ENCODE data around the genes HOXA2 and HOXA4.

DNA sequence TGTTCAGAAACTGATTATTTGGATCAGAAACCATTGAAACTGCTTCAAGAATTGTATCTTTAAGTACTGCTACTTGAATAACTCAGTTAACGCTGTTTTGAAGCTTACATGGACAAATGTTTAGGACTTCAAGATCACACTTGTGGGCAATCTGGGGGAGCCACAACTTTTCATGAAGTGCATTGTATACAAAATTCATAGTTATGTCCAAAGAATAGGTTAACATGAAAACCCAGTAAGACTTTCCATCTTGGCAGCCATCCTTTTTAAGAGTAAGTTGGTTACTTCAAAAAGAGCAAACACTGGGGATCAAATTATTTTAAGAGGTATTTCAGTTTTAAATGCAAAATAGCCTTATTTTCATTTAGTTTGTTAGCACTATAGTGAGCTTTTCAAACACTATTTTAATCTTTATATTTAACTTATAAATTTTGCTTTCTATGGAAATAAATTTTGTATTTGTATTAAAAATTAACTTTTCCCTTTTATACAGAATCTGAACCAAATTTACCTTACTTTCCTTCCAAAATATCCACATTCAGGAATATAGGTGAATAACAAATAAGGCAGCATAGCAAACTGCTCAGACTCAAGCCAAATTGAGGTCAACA lies 14.6 kb downstream of the HNRNPA2B1 start:
- PRO-cap, 2 experiments: no peak in any of the 2 experiments

DNA sequence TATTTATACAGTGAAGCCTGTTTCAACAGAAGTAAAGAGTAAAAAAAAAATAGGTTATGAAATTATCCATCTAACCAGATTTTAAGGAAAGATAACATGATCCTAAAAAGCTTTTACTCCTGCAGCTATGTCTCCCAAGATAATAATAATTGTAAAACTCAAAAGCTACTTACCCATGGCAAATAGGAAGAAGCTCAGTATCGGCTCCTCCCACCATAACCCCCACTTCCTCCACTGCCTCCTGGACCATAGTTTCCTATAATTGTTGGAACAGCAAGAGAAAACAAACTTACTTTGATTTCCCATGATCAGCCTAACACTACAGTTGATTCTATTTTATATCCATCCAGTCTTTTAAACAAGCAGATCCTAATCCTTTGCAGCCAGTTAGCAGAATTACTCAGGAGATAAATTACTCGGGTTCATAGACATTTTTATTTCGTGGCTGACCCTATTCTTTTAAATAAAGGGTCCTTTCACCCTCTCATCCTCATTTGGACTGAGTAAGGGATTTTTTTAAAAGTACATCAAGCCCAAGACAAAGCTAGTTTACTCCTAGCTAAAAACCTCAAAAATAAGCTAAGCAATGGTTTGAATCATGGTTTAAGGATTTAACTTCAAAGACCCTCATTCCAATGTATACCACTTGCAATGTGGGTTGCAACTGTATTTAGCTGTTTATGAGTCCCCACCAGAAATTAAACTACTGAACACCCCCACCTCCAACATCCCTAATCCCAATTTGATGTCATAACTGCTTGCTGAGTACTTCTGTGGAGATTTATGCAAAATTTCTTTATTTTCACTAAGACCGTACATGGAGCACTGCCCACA lies 8.0 kb downstream of the HNRNPA2B1 start:
- PRO-cap, 2 experiments: peak in 1 of 2 experiments; most common minus-strand start position 239 of the sequence (in 1)

GRCh38 chr7:26195605-26196292 lies 4.8 kb downstream of the HNRNPA2B1 start:
- PRO-cap, 2 experiments: peak in 1 of 2 experiments; most common minus-strand start chr7:26195898 (in 1)

GRCh38 chr7:26198076-26198492 lies 2.5 kb downstream of the HNRNPA2B1 start:
- PRO-cap, 2 experiments: no peak in any of the 2 experiments

- PRO-cap, 2 experiments: no peak in any of the 2 experiments
These were observed 42.6 kb downstream of the CBX3 start for GRCh38 chr7:26243906-26244732.

GRCh38 chr7:26292793-26293440 lies 1.3 kb downstream of the SNX10 start:
- PRO-cap, 2 experiments: no peak in any of the 2 experiments

- PRO-cap, 2 experiments: no peak in any of the 2 experiments
These were observed 259.9 kb downstream of the SNX10 start for GRCh38 chr7:26551537-26551974.

DNA sequence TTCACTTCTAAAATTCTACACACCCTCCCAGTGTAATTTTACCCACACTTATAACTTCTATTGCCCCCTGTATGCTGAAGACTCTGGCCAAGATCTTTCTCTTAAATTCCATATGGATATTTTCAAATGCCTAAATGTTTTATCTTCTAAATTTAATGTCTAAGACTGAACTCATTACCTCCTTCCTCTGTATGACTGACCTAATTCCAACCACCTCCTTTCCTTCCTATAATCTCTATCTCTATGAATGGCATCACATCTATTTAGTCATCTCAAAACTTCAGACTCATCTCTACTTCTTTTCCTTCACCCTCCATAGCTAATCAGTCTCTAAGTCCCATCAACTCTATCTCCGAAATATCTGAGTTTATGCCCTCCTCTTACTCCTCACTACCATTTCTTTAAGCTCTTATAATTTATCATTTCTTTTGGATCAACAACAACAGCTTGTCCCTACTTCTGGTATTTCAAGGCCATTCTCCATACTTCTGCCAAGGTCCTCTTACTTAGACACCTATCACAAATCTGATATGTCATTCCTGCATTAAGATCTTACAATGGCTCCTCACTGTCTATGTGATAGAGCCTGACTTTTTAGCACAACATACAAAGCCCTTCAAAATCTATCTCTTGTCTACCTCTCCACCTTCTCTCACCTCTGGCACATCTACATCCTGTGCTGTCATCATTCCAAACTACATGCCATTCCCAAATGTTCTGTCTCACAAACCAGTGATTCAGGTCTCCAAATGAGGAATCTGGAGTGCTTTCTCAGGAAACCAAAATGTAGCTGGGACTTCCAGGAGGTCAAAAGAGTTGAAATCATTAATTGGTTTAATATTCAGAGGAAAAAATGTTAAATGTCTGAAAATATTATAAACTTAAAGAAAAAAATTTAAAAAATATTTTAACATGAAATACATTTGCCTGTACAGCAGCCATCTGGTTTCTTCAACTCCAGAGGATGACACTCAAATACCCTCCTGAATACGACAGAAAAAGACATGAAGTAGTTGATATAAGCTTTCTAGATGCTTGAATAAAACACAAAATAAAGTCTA lies 87.8 kb downstream of the SKAP2 start:
- PRO-cap, 2 experiments: no peak in any of the 2 experiments

- PRO-cap, 2 experiments: no peak in any of the 2 experiments
These were observed 279 bp downstream of the HOXA2 start for GRCh38 chr7:27102233-27102575.

- PRO-cap, 2 experiments: no peak in any of the 2 experiments
These were observed at the start of gene HOXA2 for GRCh38 chr7:27102576-27103301. Gene HOXA2 (minus strand): TSS chr7:27102683.

- PRO-cap, 2 experiments: no peak in any of the 2 experiments
These were observed 12.9 kb upstream of the HOXA2 start for GRCh38 chr7:27114987-27116181.

DNA sequence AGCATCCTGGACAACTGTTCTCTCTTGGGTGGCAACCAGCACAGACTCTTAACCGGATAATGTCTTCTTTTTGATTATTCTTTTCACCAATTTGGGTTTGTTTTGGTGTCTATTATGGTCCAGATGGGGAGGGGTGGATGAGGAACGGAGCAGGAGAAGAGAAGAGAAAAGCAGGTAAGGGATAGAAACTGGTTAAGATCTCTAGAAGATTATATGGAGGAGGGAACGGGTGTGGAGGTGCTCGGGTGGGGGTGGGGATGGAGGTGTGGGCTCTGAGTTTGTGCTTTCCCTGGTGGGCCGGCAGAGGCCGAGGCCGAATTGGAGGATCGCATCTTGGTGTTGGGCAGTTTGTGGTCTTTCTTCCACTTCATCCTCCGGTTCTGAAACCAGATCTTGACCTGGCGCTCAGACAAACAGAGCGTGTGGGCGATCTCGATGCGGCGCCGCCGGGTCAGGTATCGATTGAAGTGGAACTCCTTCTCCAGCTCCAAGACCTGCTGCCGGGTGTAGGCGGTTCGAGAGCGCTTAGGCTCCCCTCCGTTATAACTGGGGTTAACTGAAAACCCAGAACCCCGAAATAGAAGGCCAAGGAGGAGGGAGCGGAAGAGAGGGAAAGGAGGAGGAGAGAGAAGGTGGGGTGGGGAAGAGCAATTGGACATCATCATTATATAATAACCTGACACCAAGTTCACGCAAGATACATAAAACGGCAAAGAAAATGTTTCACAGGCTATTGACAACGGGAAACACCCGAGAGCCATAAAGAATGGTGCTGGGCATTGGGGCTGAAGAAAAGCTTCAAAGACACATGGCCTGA lies 1.3 kb downstream of the HOXA4 start:
- PRO-cap, 2 experiments: no peak in any of the 2 experiments

GRCh38 chr7:27130545-27131544 lies at the start of gene HOXA4:
Gene HOXA4 (minus strand): TSS chr7:27130757.
- PRO-cap, 2 experiments: peak in 2 of 2 experiments; most common plus-strand start chr7:27131002 (in 2); most common minus-strand start chr7:27130660 (in 1)

DNA sequence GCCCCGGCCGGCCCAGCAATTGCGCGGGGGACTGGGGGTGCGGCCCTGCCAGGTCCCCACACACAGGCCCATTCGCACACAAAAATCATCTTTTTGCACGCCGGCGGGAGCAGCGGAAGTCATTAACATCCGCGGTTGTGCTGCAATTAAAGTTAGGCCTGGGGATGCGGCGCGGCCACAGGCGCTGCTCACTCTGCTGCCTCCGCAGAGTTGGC lies 3.9 kb downstream of the HOXA5 start:
- PRO-cap, 2 experiments: no peak in any of the 2 experiments

- PRO-cap, 2 experiments: no peak in any of the 2 experiments
These were observed 1.3 kb upstream of the HOXA7 start for GRCh38 chr7:27157366-27158504.

- PRO-cap, 2 experiments: no peak in any of the 2 experiments
These were observed 2.7 kb upstream of the HOXA7 start for GRCh38 chr7:27159035-27159792.

DNA sequence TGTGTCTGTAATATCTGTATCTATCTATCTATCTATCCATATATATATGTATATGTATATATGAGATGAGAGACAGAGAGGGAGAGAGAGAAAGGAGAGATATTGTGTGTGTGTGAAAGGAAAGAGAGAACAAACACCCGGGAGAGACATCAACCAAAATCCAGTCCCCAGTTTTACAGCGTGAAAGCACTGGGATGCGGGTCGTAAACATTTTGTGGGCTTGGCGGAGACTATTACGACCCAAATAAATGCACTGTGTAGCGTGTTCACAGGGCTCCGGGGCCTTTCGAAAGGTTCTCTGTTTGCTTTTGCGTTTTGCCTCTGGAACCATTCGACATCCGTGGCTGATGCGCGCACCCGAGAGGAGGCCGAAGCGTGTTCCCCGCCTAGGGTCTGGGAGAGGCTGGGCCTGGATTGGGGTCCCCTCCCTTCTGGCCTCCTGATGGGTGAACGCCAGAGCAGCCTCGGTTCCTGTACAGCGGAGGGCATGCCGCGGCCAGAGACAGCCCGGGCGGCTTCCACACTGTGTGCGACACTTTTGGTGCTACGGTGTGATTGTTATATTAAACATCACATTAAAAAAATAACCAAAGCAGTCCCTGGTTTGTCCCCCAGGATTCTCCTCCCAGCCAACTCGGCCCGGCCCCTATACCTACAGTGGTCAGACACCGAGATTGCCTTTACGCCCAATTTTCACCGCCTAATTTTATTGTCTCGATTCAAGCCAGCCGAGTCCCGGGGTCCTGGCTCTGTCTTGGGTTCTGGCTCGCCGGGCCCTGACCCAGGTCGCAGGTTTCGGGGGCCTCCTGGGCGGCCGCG lies 3.6 kb upstream of the HOXA7 start:
- PRO-cap, 2 experiments: no peak in any of the 2 experiments

DNA sequence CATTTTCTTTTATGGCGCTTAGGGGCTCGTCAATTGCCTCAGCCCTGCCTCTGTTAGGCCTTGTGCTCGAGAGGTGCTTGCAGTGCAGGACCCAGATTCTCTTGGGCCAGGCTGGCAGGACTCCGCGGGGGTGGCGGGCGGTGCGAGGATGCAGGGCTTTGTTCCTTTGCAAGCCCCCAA lies 3.7 kb downstream of the HOXA9 start:
- PRO-cap, 2 experiments: no peak in any of the 2 experiments

DNA sequence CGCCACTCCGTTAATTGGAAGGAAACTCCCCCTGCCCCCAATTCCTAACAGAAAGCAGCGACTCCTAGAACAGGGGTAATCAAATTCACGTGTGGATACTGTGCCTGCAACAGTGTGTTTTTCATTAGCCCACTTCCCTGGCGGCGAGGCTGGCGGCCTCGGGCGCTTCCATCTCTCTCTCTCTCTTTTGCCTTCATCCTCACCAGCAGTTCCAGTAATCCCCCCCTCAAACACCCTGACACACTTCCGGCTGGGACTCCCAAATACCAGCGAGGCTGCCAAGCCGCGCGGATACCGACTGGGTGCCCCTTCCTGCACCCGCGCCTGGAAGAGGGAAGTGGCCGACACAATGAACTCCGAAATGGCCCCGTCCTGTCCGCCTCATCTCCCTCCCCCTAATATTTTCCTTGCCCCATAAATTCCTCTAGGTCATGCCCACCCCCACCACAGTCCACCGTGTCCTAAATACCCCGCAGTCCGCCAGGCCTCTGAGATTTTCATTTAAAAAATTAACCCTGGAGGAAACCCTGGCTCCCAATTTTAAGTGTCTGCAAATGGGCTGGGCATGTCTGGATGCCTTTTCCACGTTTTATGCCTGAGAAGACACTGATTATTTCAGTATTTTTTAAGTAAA lies 1.8 kb upstream of the HOXA9 start:
- PRO-cap, 2 experiments: no peak in any of the 2 experiments

DNA sequence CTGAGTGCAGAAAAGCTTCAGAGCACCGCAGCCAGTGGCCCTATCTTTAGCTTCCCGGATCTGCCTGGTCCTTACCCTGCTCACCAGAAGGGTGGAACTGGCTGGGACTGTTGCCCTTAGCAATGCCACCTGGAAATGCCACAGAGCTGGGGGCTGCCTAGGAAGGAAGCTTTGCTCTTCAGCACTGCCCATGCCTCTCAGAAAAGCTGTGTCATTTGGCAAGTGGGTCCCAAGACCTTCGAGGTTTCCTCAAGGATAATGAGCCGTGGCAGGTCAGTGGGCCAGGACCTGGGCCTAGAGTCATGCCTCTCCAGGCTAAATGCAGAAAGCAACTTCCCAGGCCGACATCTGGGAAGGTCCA lies 2.2 kb upstream of the HOXA10 start:
- PRO-cap, 2 experiments: no peak in any of the 2 experiments

Data from cytotoxic T cell (primary cell).